Temporal lobe (tissue), 2 donors: ENCODE results near the gene KLF16.

GRCh38 chr19:1648705-1649777 is 3.4 kb downstream of the TCF3 start:
- RAMPAGE, long total RNA = no peak

DNA sequence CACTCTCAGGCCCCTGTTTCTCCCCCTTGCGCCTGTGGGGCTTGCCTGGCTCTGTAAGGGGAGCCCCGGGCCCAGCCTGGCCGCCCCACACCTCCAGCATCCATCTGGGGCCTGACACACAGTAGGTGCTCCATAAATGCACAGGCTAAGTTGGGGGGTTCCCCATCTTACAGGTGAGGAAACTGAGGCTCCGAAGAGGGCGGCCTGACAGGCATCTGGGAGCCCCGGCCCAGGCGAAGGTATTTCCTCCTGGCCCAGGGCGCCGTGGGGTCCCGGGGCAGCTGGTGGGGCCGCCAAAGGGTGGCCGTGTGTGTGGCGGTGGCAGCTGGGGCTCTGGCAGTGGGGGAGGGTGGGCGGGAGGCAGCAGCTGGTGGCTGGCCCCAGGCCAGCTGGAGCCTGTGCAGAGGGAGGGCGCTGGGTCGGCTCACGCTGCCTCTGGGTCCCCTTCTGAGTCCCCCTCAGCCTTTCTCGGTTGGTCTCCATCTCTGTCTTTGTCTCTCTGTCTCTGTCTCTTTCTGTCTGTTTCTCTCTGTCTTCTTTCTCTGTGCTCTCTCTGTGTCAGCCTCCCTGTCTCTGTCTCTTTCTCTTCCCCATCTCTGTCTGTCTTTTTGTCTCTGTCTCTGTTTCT is 15.2 kb upstream of the TCF3 start:
- RAMPAGE, long total RNA = no peak

DNA sequence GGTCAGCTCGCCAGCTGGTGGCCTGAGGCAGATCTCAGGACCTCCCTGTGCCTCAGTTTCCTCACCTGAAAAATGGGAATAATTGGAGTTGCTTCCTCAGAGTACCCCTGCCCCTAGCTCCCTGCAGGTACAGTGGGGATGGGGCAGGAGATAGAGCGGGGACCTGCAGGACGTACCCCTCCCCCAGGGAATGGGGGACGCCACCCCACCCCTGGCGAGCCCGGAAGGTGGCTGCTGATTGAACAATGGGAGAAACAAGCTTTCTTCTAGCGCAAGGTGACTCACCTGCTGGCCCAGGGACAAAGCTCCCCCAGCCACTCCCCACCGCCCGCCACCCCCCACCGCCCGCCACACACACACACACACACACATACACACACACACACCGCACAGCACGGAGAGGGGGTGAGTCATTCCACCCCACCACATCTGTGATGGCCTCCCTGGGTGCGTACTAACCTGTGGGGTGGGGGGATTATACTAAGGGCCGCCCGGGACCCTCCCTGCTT is 6.2 kb upstream of the ONECUT3 start:
- RAMPAGE, long total RNA = no peak

- RAMPAGE, long total RNA = no peak
Observed at GRCh38 chr19:1837248-1838246, 10.7 kb downstream of the REXO1 start.

DNA sequence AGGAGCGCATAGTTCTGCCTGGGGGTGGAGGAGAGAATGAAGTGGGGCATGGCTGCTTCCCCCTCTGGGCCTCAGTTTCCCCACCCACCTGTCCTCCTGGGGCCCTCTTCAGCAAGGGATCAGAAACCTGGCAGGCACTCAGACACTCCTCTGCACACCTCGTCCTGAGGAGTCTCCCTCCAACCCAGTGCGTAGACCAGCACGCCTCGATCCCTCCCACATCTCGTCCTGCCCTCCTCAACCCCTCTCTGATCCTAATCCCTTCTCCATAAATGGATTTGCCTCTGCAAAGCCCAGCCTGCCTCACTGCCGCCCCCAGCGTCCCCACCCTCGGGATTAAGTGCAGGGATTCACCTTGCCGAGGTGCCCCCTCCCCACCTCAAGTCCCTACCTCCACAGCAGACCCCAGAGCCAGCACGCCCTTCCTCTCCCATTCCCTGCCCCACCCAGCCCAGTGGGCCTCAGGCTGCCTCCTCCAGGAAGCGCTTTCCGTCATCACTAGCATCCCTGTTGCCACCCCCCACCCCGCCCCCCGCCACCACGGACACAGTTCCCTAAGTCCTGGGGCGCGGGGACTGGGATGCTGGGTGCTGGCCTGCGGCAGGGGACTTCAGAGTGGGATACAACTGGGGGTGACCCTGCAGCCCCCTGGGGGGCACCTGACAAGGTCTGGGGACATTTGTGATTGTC is 4.1 kb downstream of the KLF16 start:
- RAMPAGE, long total RNA = no peak

DNA sequence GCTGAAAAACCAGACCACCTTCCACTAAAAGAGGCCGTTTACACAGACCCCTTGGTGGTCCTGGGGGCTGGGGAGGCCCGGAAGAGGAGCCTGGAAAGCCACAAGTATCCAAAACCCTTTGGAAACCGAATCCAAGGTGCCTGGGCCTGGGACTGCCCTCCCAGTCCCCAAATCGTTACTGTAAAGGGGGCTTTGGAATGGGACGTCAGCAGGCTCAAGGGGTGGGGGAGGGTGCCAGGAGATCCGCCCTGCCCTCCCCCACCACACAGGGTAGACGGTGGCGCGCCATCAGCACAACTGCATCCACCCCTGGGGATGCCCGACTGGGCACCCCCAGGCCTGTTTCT is 2.7 kb downstream of the KLF16 start:
- RAMPAGE, long total RNA = no peak

DNA sequence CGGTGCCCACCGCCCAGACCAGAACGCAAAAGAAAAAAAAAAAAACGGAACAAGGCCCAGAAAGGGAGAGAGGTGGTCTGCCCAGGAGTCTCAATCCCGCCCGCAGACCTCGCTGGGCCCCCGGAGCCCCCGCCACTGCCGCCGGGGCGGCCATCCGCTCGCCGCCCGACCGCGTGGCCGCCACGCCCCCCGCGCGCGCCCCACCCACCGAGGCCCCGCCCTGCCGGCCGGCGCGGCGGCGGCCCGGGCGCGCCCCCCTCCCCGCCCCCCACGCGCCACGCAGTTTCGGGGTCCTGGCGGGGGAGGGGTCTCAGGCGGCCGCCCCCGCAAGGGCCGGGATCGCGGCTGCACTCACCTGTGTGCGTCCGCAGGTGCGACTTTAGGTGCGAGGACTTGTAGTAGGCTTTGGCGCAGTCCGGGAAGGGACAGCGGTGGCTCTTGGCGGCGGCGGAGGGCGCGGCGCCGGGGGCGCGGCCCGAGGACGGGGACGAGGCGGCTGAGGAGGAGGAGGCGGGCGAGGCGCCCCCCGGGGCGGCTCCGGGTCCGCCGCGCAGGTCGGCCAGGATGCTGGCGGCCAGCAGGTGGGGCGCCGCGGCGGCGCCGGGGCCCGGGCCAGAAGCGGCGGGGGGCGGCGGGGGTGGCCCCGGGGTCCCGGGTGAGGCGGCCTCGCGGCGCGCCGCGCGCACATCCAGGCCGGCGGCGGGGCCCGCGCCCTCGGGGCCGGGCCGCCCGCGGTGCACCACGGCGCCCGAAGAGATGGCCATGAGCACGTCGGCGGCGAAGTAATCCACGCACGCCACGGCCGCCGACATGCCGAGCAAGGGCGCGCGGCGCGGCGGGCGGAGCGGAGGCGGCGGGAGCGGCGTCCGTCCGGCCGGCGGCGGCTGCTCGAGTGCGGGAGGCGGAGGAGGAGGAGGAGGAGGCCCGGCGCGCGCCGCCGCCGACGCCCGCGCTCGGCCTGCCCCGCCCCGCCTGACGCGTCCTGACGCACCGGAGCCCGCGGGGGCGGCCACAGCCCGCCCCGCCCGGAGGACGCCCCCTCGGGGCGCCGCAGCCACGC is at the start of gene KLF16:
KLF16 (minus strand) TSS at position 894 of the 1,060 bp plus-strand sequence.
- RAMPAGE, long total RNA = no peak

GRCh38 chr19:1871082-1871812 is 7.9 kb upstream of the KLF16 start:
- RAMPAGE, long total RNA = no peak

- RAMPAGE, long total RNA = no peak
Observed at GRCh38 chr19:1872287-1873444, 9.3 kb upstream of the KLF16 start.

DNA sequence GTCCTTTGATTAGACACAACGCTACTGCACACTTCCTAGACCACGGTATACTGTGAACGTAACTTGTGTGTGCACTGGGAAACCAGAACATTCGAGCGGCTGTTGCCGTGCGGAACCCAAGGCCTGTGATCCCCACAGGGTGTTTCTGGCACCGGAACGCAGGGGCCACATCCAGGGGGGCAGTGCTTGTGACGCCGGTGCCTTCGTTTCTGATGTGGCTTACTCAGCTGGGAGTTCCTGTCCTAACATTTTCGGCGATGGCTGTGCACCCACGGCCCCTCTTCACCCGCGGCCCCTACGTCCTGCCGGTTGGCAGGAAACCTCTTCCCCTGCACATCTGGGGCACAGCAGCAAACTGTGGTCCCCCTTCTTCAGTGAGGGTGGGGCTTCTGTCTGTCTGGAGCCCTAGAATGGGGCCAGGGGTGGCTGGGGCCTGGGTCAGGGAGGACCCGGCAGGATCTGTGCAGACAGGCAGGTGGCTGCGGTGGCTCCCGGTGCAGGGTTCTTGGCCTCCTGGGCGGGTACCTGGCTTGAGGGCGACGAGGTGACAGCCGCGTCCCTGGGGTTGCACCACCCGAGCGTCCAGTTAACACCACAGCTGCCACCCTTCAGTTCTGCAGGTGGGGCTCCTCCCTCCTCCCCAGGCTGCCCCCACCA is 26.2 kb downstream of the CSNK1G2 start:
- RAMPAGE, long total RNA = no peak

- RAMPAGE, long total RNA = no peak
Observed at GRCh38 chr19:1976910-1977367, 36.0 kb downstream of the CSNK1G2 start.

GRCh38 chr19:2027325-2027955 is 11.9 kb upstream of the BTBD2 start:
- RAMPAGE, long total RNA = no peak

GRCh38 chr19:2044881-2045929 is 5.8 kb downstream of the MKNK2 start:
- RAMPAGE, long total RNA = no peak

GRCh38 chr19:2048928-2049372 is 2.1 kb downstream of the MKNK2 start:
- RAMPAGE, long total RNA = no peak

DNA sequence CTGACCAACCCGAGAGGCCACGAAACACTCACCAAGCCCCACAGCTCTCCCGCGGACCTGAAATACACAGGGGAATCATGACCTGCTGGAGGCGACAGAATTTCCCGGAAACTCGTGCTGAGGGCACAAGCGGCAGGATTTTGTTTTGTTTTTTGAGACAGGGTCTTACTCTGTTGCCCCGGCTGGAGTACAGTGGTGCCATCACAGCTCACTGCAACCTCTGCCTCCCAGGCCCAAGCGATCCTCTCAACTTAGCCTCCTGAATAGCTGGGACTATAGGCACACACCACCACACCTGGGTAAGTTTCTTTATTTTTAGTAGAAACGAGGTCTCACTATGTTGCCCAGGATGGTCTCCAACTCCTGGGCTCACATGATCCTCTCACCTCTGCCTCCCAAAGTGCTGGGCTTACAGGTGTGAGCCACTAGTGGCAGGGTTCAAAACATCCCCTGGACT is 17.5 kb downstream of the MOB3A start:
- RAMPAGE, long total RNA = no peak

DNA sequence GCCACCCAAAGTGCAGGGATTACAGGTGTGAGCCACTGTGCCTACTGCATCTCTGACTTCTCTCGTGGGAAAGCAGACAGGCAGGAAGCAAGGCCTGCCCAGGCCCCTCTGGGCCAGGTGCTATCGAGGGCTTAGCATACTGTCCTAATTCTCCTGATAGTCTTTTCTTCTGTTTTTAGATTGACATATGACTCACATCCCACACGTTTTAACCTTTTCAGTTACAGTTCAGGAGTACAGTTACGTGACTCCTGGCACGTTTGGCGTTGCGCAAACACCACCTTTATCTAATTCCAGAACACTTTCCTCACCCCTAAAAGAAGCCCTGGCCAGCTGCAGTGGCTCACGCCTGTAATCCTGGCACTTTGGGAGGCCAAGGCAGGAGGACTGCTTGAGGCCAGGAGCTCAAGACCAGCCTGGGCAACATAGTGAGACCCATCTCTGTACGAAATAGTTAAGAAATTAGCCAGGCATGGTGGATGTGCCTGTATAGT is 9.0 kb downstream of the MOB3A start:
- RAMPAGE, long total RNA = no peak

DNA sequence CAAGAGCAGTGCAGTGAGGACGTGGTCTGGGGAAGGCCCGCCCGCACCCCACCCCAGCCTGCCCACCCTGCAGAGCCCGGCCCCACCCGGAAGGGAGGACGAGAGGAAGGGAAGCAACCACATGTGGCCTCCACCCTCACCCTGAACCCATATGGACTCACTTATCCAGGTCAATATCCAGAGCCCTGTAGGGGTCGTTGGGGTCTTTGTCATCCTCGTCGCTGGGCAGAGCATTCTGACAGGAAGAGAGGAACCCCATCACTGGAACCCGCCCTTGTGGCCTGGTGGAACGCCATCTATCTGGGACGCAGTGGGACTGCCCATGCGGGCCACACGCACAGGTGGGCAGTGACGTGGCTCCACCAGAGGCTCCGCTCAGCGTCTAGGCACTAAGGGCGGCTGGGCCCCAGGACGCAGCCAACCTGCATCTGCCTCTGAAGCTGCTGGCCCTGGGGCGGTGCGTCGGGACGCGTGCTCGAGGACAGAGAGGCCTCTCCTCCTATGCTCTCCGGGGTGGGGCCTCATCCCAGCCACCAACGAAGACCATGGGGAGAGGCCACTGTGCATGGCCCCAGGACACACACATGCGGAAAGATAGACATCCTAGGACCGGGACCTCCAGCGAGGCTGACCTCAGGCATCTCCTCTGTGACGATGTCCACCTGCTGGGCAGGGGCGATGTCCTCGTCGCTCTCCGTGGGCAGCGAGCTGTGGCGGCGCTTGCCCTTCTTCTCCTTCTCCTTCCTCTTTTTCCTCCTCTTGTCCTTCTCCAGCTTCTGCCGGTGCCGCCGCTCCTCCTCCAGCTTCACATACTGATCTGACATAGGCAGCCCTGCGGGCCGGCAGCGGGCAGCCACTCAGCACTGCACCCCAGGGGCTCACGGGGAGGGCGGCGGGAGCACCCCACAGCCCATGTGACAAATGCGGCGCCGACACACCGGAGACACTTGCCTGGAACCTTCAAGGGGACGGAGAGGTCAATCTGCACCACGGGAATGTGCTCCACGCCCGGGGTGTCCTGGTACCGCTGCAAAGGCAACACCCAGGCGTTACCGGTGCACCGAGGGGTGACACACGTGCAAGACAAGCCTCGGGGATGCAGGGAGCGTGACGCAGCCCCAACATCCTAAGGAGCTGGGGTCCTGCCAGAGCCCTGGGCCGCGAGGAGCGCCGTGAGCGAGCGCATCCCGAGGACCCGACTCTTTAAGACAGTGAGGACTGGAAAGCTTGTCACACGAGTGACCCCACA is 18.3 kb downstream of the IZUMO4 start:
- RAMPAGE, long total RNA = no peak

DNA sequence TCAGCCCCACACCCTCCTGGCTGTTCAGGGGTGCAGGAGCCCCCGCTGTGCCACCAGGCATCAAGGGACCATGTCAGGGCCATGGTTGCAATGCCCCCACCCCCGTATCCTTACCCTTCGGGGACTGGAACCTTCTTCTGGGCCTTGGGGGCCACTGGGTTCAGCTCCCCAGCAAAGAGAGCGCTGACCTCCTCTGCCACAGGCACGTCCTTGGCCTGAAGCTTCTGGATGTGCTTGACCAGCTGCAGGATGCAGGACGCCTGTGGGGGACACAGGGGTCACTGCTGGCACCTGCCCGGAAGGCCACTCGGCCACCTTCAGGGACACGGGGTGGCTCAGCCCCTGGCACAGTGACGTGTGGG is 20.4 kb downstream of the IZUMO4 start:
- RAMPAGE, long total RNA = no peak

DNA sequence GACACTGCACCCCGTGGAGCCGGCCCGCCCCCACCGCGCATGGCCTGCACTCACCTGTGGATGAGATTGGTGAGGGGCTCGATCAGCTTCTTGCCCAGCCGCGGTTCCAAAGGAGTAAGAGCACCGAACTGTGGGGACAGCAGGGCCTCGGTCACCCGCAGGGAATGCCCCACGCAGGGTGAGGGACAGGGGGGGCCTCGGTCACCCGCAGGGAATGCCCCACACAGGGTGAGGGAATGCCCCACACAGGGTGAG is 22.4 kb downstream of the AP3D1 start:
- RAMPAGE, long total RNA = no peak

- RAMPAGE, long total RNA = no peak
Observed at GRCh38 chr19:2167071-2167754, 3.5 kb downstream of the DOT1L start.